Non-pigmented ciliary epithelial cell (primary cell): ENCODE results near the gene RAB3D.

GRCh38 chr19:10412132-10412726, 8.1 kb upstream of the PDE4A start:
- RRBS = no CpG with 5 or more reads among the region's 5 CpGs

DNA sequence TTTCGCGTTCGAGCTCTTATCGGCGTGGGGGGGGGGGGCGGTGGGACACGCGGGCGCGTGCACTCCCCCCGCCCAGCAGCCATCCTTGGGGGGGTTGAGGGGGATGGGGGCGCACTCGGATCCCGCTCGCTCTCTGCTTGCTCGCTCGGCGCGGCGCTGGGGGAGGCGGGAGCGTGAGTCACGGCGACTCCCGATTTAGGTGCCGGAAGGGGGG, 1.2 kb upstream of the PDE4A start:
- RRBS = no CpG with 5 or more reads among the region's 26 CpGs

DNA sequence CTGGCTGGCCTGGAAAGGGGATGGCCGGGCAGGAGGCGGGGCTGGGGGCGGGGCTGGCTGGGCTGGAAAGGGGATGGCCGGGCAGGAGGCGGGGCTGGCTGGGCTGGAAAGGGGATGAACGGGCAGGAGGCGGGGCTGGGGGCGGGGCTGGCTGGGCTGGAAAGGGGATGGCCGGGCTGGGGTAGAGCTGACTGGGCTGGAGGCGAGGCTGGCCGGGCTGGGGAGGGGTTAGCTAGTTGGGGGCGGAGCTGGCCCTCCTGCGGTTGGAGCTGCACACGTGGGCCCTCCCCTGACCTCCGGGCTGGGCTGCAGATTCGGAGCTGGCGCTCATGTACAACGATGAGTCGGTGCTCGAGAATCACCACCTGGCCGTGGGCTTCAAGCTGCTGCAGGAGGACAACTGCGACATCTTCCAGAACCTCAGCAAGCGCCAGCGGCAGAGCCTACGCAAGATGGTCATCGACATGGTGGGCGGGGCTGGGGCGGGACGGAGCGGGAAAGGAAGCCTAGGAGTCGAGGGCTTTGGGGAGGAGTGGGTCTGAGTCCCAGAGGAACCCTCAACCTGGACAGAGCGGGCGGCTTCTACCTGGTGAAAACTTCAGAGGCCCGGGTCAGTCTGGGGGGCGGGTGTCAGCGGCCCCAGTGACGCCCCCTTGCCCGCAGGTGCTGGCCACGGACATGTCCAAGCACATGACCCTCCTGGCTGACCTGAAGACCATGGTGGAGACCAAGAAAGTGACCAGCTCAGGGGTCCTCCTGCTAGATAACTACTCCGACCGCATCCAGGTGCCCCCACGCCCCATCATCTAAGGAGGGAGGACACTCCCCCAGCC, 41.1 kb downstream of the PDE4A start:
- RRBS = 2% methylated on average over 11 of the region's 42 CpGs

DNA sequence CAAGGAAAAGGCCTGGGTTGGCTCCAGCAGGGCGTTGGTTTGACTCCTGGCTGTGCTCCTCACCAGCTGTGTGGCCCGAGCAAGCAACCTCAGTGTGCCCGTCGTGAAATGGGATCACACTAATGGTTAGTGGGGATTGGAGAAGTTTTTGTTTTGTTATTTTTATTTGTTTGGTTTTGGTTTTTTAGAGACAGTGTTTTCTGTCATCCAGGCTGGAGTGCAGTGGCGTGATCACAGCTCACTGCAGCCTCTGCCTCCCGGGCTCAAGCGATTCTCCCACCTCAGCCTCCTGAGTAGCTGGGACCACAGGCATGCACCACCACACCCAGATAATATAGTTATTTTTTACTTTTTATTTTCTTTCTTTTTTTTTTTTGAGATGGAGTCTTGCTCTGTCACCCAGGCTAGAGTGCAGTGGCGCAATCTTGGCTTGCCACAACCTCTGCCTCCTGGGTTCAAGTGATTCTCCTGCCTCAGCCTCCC, 12.4 kb upstream of the SLC44A2 start:
- RRBS = no CpG with 5 or more reads among the region's 8 CpGs

- RRBS = no CpG with 5 or more reads among the region's 17 CpGs
Observed at GRCh38 chr19:10643725-10644815, 10.1 kb upstream of the ILF3 start.

DNA sequence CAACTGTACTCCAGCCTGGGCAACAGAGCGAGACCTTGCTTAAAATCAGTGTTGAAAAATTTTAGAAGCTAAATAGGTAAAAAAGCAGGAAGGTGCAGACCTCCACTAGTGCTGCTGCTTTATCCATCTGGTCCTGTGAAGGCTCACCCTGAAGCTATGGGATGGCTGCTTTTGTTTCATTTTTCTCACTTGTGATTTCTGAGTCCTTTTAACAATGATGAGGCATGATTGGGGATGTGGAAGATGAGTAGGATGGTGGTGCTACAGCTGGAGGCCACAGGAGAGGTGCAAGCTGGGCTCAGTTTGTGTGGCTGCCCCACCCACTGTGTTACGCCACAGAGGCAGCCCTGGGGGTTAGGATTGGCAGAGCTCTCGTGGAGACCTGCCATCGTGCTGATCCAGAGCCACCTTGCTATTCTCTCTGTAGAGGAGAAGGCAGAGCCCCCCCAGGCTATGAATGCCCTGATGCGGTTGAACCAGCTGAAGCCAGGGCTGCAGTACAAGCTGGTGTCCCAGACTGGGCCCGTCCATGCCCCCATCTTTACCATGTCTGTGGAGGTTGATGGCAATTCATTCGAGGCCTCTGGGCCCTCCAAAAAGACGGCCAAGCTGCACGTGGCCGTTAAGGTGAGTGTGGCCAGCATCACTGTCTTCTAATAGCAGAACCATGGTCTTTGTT, 19.5 kb upstream of the QTRT1 start:
- RRBS = no CpG with 5 or more reads among the region's 10 CpGs

- RRBS = no CpG with 5 or more reads among the region's 19 CpGs
Observed at GRCh38 chr19:10690279-10691320, 10.6 kb upstream of the QTRT1 start.

GRCh38 chr19:10717227-10717827, 552 bp upstream of the DNM2 start:
- RRBS = no CpG with 5 or more reads among the region's 23 CpGs

DNA sequence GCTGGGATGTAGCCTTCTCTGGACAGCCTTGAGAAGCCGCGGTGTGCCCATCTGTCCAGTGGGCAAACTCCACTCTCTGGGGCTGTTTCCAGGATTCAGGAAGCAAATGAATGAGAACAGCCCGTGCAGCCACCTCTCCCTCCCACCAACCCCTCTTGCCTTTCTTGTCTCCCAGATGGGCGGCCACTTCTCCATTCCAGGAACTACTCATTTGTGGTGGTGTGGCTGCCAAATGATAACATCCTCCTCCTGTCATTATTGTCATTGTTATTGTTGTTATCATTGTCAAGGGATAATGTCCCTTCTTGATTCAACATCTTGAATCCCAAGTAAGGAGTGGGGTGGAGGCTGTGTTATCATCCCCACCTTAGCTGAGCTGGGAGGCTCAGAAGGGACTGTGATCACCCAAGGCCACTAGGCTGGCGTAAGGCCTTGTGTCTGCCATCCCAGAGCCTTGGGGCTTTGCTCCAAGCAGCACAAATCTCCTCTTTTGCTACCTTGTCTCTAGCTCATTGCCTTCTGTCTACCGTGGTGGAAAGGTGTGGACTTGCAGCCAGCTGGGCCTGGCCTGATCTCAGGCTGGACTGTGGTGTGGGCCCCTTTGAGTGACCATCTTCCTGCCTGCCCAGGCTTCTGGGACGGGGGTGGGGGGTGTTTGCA, 1.7 kb downstream of the DNM2 start:
- RRBS = no CpG with 5 or more reads among the region's 7 CpGs

DNA sequence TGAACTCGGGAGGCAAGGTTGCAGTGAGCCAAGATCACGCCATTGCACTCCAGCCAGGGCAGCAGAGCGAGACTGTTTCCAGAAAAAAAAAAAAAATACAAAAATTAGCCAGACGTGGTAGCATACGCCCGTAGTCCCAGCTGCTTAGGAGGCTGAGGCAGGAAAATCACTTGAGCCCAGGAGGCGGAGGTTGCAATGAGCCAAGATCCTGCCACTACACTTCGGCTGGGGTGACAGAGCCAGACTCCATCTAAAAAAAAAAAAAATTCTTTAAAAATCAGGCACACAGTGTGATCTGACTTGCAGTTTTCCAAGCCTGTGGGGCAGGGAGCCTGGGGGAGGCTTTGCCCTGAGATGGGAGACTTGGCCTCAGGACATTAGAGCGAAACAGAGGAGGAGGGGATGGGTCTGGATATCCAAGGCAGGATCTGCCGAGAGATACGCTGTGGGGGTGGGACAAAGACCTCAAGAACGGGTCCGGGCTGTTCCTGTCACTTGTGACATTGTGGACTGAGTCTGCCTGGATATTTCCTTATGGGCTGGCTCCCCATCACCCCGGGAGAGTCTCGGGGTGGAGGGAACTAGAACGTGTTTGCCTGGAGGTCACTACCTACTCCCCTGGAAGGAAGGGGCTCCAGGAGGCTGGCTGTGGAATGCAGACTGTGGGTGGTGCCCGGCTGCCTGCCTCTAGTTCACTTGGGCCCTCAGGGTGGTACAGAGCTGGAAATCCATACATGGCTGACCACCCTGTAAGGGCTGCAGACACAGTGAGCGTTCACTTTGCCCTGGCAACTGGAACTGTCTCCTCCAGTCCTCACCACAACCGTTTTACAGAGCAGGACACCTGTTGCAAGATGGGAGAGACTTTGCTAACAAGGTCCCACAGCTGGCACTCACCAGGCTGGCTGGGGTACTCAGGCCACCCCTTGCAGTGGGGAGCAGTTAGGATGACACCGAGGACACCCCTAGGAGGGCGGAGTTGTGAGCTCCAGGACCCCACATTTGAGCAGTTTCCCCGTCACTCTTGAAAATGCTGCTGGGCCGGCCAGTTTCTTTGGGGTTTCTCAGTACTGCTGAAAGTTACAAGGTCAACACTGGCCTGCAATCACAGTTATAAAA, 26.4 kb downstream of the DNM2 start:
- RRBS = 51% methylated on average over 2 of the region's 23 CpGs

DNA sequence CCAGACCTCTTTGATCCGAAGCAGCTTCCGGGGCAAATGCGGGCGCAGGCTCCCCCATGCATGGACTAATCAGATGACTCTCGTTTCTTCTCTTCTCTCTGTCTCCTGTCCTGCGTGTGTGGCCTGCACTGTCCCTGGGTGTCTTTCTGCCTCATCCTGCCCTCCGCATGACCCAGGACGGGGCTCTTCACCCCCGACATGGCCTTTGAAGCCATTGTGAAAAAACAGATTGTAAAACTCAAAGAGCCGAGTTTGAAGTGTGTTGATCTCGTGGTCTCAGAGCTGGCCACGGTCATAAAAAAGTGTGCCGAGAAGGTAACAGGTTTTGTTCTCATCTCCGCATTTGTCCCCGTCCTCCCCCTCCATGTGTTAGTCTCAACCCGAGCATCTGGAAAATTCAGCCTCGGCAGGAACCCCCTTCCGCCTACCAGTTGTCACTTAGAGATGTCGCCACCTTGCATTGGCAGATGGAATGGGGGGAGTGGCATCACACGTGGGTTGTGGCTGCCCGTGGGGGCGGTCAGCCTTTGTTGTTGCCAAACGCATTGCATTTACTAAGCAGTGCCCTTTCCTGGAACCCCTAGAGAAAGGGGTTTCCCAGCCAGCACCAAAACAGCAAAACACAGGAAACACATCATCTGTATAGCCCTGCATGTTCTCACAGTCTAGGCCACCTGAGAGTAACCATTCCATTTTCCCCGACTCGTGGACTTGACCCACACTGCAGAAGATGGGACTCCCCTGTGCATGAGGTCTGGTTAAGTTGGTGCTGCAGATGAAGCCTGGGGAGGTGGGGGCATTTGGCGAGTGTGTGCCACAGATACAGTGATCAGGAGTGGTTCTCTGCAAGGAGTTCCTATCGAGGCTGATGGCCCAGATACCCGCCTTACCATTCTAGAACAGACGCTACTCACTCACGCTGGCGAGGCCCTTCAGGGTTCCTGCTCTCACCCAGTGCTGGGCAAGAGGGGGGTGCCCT, 38.5 kb downstream of the TMED1 start:
- RRBS = no CpG with 5 or more reads among the region's 31 CpGs

DNA sequence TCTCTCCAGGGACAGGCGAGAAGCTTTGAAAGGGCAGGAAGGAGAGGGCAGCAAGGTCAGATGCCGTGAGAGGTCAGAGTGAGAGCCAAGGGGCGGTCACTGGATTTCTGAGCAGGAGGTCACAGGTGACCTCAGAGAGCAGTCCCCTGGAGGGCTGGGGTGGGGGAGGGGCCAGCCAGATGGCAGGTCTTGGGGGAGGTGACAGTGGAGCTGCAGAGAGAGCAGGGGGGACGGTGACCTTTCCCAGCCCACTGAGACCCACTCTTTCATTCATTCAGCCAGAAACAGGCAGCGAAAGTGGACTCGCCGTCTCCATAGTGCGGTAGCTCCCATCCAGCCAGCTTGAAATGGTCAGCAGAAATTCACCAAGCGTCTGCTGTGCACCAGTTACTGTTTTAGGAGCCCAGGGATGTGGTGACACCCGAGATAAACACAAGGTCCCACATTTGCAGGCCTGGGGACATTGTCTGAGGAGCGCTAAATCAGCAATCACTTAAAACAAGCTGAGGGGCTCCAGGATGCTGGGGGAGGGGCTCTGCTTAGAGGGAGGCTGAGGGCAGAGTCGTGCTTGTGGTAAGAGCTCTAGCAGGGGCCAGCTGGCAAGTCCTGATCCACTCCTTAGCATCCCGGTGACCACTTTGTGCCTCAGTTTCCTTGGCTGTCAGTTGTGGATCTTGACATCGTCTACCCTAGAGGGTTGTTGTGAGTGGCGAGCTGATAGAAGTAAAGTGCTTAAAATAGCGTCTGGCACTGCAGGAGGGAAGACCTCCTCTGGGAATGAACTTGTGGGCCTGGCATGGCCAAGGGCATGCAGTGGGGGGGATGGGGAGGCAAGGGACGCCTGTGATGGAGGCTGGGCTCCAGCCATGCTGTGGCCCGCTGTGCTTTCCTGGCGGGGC, 10.4 kb downstream of the CARM1 start:
- RRBS = no CpG with 5 or more reads among the region's 19 CpGs

DNA sequence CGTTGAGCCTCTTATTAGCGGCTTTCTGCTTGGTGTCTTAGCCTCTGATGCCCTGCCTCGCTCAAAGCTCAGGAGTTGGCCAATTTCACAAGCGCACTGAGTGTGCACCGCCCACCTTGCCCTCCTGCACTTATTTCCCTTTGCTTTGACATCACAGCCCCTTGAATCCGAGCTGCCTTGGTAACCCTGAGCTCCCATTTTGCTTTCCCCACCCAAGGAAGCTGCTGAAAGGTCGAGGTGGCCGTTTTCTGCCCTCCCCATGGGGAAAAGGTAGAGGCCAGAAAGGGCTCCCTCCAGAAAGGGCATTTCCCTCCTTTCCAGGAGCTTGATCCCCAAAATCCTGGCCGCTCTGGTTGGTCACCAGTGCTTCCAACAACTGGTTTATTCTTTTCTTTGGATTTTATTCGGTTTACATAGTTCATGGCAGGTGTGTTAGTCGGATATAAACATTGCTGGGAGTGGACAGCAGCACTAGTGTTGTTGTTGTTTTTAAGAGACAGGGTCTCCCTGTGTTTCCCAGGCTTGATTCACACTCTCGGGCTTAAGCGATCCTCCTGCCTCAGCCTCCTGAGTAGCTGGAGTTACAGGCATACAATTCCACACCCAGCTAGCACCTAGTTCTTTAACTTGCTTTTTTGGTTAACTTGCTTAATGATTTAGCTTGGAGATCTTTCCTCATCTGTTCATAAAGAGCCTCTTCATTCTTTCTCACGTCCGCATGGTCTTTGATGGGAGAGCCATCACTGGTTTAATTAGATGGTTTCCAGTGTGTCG, 9.7 kb downstream of the YIPF2 start:
- RRBS = no CpG with 5 or more reads among the region's 16 CpGs

- RRBS = no CpG with 5 or more reads among the region's 19 CpGs
Observed at GRCh38 chr19:10922331-10922906, 6.0 kb downstream of the YIPF2 start.

DNA sequence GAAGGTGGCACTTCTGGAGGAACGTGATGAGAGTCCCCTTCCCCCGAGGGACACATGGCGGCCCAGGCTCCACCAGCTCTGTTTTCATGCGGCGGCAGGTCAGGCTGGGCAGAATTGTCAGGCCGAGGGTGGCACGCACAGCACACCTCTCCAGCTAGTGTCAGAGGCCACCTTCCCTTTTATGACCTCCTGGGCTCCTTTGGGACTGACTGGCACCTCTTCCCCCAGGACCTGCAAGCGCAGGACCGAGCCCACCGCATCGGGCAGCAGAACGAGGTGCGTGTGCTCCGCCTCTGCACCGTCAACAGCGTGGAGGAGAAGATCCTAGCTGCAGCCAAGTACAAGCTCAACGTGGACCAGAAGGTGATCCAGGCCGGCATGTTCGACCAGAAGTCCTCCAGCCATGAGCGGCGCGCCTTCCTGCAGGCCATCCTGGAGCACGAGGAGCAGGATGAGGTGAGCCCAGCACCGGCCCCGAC, 56.2 kb upstream of the LDLR start:
- RRBS = 87% methylated on average over 5 of the region's 25 CpGs

DNA sequence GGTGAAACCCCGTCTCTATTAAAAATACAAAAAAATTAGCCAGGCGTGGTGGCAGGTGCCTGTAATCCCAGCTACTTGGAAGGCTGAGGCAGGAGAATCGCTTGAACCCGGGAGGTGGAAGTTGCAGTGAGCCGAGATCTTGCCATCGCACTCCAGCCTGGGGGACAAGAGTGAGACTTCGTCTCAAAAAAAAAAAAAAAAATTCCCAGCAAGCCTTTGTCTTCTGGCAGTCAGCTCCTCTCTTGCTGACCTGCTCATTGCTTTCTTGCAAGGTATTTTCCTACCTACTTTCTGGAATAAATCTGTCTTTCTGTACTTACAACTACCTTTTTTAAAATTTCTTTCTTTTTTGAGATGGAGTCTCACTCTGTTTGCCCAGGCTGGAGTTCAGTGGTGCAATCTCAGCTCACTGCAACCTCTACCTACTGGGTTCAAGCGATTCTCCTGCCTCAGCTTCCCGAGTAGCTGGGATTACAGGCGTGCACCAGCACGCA, 14.9 kb downstream of the LDLR start:
- RRBS = no CpG with 5 or more reads among the region's 11 CpGs

- RRBS = no CpG with 5 or more reads among the region's 15 CpGs
Observed at GRCh38 chr19:11122876-11123466, 32.6 kb downstream of the SPC24 start.

DNA sequence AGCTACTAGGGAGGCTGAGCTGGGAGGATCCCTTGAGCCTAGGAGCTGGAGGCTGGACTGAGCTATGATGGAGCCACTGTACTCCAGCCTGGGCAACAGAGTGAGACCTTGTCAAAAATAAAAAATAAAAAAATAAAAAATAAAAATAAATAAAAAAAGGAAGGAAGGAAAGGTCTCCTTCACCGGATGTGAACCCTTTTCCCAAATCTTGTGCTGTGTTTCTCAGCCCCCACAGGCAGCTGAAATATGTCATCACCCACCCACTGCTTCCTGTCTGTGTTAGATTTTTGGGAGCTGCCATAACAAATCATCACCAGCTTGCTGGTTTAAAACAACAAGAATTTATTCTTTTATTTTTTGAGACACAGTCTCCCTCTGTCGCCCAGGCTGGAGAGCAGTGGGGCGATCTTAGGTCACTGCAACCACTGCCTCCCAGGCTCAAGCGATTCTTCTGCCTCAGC, 9.5 kb upstream of the TSPAN16 start:
- RRBS = no CpG with 5 or more reads among the region's 4 CpGs

DNA sequence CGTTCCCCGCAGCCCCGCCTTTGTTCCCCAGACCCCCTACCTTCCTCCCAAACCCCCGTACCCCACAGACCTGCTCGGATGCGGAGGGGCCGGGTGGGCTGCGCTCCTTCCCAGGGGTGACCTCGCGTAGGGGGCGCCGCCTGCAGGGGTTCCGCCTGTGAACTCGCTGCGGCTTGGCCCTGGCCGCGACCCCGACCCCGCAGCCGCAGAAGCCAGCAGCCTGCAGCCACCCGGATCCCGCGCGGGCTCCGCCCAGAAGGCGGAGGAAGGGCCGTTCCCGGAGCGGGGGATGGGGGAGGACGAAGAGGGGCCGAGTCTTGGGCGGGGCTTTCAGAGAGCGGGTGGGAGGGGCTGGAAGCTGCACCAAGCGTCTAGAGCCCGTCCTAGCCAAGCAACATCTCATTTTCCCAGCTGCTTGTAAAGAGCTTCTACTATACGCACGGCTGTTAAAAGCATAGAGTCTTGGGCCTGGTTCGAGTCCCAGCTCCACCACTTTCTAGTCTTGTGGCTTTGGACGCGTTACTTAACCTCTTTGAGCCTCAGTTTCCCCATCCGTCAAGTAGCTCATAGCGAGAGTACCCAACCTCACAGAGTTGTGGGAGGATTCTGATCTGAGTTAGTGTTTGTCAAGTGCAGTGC, at the start of gene RAB3D:
RAB3D (minus strand) TSS at position 259 of the 639 bp plus-strand sequence.
- RRBS = 2% methylated on average over 8 of the region's 42 CpGs

DNA sequence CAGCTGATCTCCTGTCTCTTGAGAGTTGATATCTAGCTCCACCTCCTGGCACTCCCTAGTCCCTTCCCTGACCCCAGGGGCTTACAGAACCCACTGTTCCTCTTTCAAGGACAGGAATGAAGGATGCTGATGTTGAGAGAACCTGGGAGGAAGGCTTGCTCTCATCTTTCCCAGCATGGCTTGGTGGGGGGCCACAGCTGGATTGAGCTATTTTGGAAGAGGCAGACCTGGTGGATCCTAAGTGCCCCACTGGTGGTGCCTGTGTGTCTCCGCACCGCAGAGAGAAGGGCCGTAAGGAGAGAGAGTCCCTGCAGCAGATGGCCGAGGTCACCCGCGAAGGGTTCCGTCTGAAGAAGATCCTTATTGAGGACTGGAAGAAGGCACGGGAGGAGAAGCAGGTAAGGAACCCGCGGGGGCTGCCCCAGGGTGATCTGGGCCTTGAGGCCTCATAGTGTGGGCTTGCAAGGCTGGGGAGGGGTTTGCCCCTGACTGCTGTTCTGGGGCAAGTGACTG, 5.6 kb downstream of the PRKCSH start:
- RRBS = no CpG with 5 or more reads among the region's 10 CpGs